ENCODE measurements around a stretch of chr7.

- PRO-cap: no peak
These were observed 289.4 kb upstream of the MKLN1 start for GRCh38 chr7:131038079-131038934.

DNA sequence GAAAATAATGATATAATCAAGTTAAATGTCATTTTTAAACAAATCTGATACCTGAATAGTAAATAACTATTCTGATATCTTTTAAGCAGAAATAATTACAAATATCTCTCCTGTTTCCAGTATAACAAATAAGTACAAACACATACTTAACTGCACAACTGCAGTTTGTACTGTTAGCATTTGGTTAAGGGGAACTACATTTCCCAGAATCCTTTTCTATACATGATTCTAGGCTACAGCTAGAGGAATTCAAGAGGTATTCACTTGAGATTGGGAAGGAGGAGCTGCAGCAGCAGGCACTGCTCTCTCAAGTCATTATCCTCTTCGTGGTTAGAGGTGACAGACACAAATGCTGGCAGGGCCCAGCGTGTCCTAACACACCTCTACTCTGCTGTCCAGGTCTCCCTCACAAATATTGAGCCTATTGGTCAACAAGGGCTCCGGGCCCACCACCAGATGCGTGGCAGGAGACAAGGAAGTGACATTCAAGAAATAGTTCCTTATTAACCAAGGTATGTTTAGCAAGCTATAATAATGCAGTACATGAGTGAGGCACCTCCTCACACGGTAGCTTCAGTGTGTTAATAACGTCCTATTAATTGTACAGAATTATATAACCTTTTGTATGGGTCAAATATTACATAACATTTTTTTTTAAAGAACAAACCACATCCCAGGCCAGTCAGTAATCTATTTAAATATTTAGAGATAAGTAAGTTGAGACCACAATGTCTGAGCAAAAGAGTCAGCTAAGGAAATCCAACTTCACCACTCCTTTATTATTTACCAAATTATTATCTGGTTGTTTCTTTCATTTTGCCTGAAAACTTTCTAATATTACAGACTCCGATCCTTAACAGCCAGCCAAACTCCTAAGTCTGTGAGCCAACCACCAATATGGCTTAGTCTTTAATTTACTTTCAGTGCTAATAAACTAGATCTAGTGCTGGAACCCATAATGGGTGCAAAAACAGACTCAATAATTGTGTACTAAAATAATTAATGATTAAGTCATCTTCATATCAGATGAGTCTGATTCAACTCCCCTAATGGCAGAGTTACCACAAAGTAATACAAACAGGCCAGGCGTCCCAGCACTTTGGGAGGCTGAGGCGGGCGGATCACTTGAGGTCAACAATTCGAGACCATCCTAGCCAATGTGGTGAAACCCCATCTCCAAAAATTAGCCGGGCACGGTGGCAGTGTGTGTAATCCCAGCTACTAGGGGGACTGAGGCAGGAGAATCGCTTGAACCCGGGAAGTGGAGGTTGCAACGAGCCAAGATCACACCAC, 254.7 kb upstream of the MKLN1 start:
- PRO-cap: unidirectional peak, plus-strand start at position 263 of the sequence

DNA sequence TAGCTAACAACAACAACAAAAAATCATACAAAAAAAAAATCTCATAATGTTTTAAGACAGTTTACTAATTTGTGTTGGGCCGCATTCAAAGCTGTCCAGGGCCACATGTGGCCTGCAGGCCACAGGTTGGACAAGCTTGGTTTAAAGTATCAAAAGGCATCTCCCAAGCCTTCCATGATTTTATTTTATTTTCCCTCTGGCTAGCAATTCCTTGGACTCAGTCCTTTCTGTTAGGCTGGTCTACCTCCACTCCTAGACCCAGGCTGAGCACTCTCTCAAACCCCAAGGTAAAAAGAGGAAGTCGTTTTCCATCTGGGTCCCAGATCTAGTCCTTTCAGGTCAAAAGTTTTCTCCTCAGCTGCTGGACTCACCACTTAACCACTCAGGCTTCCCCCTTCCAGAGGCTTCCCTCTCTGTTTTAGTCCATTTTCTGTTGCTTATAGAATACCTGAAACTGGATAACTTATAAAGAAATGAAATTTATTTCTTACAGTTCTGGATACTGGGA, 252.3 kb upstream of the MKLN1 start:
- PRO-cap: no peak

GRCh38 chr7:131093509-131093915, 234.2 kb upstream of the MKLN1 start:
- PRO-cap: no peak

GRCh38 chr7:131099884-131100350, 227.8 kb upstream of the MKLN1 start:
- PRO-cap: no peak

GRCh38 chr7:131103873-131104504, 223.7 kb upstream of the MKLN1 start:
- PRO-cap: no peak

DNA sequence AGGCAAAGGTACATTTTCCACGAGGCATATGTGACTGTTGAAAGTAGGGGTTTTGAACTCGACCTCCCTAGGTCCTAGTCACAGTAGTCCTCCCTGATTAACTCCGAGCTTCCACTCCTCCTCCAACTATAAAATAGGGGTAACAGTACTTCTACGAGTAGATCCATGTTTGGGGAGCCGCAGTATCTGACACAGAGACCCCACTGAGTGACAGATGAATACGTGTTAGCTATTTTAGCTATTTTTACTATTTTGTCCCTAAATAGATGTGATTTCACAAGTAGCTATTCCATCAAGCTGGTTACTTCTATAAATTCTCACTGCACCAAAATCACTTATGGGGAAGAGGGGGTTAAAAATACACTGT, 222.6 kb upstream of the MKLN1 start:
- PRO-cap: no peak

- PRO-cap: no peak
These were observed 139.1 kb upstream of the MKLN1 start for GRCh38 chr7:131188276-131189185.

DNA sequence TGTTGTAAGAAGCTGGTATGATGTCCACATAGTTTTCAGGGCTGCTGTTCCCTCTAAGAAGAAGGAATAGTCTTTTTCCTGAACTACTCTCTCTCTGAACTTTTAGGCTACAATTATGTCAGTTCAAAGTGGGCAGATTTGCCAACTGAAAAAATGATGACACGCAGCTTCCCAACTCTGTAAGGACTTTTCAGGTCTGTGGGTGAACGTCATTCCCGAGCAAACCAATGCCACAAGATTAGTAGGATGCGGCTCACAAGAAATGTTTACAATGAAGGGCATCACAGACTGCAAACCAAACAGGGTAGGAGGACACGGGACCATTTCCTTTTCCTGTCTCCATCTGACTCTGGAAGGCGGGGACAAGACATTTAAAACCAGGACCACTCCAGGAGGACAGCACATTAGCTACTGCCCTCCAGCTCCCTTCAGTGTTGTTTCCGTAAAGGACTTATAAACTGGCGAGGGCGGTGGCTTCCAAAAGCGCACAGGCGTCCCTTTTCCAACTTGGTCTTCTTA, 585 bp upstream of the MKLN1 start:
- PRO-cap: bidirectional peak, plus-strand start at position 380 of the sequence, minus-strand start at position 297 of the sequence

DNA sequence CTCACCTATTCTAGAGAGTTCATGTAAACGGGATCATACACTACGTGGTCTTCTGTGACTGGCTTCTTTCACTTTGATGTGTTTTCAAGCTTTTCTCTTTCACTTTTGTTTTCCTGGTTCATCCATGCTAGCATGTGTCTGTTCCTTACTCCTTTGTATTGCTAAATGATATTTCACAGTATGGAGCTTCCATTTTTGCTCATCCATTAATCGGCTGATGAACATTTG, 33.8 kb downstream of the PODXL start:
- PRO-cap: no peak

DNA sequence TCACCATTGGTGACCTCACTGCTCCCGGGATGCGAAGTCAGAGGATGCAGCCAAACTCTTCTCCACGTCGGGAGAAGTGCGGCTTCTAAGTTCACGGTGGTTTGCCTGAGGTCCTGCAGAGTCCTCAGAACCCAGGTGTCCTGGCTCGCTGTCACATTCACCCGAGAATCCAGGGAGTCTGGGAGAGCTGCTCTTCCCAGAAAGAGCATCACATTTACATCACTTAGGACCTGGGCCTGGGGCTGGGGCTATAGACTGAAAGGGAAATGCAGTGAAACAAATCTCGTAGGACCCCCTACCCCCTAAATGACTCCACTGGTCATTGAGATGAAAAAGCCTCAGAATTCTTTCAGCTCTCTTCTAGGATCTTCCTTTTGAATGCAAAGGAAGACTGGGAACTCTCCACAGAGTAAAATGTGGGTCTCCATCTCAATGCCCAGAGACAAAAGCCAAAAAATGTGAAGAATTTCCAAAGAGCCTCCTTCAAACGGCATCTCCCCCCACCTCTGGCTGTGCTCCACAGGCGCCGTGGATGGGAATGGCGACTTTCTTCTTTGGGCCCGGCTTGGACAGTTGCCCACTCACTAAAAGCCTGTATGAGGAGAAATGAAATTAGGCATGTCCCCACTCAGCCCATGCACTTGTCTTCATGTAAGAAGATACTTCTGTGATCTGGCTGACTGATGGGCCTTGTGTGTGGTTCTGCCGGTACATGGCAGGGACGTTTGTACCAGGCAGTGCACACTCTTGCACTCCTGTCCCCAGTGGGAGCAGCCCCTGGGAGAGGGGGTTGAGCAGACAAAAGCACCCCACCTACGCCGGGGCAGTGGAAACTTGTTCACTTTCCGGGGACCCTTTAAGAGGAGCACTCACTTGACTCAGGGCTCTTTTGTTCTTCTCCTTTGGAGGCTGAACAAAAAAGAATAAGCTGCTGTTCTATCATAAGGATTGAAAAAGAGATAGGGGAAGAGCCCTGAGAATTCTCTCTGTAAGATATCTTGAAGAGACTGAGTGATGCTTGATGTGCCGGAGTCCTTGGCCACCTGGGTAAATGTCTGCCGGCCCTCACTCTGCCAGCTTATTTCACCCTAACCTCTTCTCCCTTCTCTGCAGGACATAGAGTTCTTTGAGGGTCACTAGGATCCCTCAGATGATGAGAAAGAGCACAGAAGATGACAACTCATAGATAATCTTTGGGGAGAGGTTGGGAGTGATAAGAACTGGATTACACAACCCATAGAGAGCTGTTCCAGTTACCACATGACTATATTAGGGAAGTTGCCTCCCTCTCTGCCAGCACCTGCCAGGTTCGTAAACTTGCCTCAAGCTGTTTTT, 49.2 kb upstream of the PODXL start:
- PRO-cap: no peak

GRCh38 chr7:131948453-131949244, 392.2 kb upstream of the PODXL start:
- PRO-cap: no peak

DNA sequence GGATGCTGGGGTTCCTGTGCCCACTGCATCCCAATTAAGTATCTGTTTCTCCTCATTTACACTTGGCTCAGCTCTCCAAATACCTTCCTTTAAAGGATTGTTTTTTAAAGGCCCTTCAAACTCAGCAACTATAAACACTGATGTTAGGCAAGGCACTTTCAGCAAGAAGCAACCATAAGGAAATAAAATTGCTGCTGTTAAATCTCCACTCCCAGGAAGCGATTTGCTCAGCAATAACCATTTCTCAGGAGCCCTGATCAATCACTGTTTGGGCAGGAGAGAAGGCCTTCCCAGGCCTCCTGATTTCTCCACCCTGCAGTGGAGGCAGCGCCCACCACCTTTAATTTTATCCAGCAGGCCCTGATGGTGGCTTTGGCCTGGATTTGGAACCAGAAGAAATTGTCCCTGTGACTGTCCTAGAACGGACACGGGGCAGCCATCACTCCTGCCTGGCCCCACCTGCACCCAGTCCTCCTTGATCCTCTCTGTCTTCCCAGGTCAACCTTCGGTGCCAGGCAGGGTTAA, 199.8 kb downstream of the PLXNA4 start:
- PRO-cap: no peak

DNA sequence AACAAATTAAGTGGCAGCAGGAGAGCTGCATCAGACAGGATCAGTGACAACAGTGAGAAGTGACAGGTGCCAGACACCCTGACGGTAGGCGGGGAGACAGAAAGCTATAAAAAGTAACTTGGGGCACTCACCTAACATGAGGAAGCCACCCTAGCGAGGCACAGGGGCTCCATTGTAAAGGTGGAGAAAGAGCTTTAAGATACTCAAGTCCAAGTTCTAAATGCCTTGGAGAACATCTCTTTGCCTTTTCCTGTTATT, 174.1 kb downstream of the PLXNA4 start:
- PRO-cap: no peak

DNA sequence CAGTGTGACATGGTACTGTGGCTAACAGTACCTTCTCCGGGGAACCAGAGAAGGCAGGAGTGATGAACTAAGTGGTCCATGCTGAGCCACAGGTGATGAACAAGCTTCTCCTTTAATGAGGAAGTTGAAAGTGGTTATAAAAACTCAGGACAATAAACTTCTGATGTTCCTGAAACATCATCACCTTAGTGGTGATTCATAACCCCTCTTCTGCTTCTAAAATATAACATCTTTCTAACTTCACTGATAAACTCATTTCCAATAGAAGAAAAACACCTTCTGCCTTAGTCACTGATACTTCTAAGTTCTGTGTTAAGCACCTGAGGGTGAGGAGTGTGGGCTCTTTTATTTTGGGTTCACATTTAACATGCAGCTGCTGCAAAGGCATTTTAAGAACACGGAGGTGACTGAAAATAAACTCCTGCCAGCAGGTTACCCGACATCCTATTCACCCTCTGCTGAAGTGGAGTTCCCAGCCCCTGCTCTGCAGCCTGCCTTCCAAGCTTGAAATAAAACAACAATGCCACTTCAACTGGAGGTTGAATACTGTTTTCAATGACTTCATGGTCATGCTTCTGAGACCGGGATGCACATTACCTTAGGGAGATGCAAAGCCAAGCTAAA, 202.8 kb upstream of the PLXNA4 start:
- PRO-cap: unidirectional peak, plus-strand start at position 468 of the sequence

GRCh38 chr7:132910640-132911099, 171.2 kb downstream of the CHCHD3 start:
- PRO-cap: no peak

GRCh38 chr7:133805213-133805972, 321.7 kb upstream of the LRGUK start:
- PRO-cap: no peak

DNA sequence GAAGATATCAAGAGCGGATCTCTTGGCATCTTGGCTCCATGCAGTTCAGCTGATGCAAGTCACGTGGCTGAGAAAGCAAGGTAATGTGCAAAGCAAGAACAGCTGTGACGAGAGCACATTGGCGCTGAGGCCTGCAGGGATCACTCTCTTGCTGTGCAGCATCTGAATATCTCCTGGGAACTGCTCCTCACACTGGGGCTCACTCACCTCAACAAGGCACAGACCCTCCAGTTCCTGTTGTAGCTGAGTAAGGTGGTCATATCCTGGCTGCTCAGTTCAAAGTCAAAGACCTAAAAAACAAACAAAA, 13.9 kb downstream of the AKR1B1 start:
- PRO-cap: no peak

GRCh38 chr7:134451758-134452075, 7.2 kb downstream of the AKR1B1 start:
- PRO-cap: unidirectional peak, plus-strand start at chr7:134451913

DNA sequence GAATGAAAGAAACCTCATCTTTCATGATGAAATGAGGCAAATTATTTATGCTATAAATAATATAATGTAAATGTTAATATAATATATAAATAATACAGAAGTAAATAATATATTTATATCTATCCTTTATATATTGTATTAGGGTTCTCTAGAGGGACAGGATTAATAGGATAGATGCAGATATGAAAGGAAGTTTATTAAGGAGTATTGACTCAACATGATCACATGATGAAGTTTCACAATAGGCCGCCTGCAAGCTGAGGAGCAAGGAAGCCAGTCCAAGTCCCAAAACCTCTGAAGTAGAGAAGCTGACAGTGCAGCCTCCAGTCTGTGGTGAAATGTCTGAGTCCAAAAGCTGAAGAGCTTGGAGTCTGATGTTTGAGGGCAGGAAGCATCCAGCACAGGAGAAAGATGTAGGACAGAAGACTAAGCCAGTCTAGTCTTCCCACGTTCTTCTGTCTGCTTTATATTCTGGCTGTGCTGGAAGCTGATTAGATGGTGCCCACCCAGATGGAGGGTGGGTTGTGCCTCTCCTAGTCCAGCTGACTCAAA, 24.9 kb upstream of the AKR1B10 start:
- PRO-cap: no peak

All from aorta (tissue), 1 donor.